Left ventricle myocardium (tissue), 1 donor: ENCODE data around the gene FSHR.

DNA sequence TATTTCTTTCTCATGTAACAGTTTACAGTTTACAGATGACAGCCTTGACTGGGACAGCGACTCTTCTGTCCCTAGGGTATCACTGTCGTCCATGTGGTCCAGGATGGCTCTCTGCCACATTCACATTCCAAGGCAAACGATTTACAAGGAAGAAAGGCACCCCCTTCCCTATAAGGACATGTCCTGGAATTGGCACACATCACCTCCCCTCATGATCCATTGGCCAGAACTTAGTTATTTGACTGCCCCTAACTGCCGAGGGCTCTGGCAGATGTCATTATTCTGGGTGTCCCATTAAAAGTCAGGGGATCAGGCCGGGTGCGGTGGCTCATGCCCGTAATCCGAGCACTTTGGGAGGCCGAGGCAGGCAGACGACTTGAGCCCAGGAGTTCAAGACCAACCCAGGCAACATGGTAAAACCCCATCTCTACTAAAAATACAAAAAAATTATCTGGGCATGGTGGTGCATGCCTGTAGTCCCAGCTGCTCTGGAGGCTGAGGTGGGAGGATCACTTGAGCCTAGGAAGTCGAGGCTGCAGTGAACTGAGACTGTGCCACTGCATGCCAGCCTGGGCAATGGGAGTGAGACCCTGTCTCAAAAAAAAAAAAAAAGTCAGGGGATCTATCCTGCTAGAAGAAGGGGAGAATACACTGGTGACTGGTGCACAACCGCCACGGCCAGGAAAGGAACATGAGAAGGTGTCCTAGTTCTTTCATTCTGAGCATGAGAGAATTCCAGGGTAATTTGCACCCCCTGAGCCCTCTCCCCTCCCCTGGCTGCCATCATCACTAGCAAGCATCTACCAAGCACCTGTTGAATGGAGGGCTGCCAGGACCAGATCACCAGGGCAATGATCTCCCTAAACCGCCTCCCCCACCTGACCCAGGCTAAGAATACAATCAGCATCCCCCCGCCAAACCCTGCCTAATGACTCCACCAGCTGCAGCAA is 100.6 kb downstream of the STPG4 start:
- PRO-cap = no peak

- PRO-cap = no peak
Measured at GRCh38 chr2:47056179-47057147, 98.6 kb downstream of the STPG4 start.

DNA sequence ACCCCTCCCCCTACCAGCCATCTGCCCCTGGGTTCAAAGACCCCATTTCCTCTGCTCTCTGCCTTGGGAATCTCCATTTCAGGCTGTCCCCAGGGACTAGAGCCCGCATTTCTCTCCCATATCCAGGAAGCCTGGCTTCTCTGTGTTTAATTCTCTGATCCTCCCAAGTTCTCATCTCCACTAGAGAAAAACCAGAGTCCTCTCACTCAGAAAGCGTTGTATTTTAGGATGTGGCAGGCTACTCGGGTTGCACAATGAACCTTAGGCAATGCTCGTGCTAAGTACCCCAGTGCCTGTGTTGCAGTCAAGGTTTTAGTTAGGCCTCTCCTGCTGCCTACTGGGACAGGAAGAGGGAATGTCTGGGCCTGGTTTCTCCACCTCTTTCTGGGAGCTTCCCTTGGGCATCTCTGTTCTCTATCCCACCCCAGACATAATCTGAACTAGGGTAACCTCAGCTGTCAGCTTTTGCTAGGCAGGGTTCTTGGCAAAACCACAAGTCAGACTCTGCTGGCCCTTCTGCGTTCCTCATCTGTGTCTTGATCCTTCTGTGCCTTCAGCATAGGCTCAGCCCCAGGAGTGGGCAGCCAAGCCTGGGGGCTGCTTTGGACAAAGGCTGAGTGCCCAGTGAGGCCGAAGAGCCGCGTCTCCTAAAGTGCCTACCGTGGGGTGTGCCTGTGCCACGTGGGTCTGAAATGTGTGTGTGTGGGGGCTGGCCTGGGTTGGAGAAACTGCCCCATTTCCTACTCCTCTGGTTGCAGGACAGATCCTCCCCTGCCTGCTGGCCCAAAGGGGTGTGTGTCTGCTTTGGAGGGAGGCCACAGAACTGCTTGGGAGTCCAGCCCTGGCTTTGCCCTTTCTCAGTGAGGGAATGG is 96.8 kb downstream of the STPG4 start:
- PRO-cap = no peak

DNA sequence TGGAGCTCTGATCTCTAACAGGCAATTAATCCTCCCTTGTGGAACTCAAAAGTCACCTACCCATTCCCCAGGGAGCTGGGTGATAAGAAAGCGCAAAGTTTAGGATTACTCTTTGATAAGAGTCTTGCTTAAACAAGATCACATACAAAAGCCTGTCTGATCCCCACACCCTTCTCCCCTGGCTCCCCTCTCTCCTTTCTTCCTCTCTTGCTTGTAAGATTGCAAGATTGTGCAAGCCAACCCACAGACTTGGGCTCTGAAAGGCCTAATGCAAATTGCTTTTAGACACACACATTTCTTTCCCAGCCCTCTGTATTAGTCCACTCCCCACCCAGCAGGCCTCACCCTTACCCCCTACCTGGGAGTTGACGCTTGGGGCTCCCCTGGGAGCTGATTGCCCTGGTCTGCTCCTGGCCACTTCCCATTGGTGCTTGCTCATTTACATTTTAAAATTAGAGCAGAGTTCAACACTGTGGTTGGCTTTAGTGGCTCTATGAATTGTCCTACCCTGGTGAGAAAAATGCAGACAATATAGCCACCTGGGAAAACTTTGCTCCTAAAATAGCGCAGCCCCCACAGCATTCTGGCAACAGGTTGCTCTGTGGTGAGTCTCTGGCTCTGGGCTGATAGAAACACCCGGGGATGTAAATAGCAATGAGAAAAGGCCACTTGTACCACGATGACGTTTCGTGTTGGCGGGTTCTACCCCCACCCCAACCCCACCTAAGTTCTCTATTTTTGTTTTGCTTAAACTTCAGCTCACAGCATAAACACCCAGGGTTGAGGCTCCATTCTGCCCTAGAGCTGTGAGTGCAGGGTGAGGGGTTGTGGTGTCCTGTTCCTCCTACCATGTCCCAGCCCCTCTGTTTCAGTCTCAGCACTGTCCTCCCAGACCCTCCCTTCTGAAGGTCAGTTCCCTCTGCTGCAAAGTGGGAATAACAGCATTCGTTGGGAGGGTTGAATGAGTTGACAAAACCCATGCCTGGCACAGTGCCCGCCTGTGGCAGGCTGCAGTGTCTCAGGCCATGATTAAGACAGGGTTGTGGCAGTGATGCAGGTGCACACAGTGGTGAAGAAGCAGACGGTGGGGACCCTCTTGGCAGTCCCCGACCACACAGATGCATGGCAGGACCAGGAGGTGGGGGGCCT is 58.7 kb upstream of the EPCAM start:
- PRO-cap = bidirectional peak, plus-strand start at position 762 of the sequence, minus-strand start at position 620 of the sequence; unidirectional peak, minus-strand start at position 865 of the sequence

GRCh38 chr2:47344778-47345881 is 24.0 kb upstream of the EPCAM start:
- PRO-cap = bidirectional peak, plus-strand start at chr2:47345174, minus-strand start at chr2:47344989

GRCh38 chr2:47965048-47965513 is 58.8 kb upstream of the FBXO11 start:
- PRO-cap = no peak

- PRO-cap = no peak
Measured at GRCh38 chr2:48313409-48313946, 1.0 kb upstream of the FOXN2 start.

DNA sequence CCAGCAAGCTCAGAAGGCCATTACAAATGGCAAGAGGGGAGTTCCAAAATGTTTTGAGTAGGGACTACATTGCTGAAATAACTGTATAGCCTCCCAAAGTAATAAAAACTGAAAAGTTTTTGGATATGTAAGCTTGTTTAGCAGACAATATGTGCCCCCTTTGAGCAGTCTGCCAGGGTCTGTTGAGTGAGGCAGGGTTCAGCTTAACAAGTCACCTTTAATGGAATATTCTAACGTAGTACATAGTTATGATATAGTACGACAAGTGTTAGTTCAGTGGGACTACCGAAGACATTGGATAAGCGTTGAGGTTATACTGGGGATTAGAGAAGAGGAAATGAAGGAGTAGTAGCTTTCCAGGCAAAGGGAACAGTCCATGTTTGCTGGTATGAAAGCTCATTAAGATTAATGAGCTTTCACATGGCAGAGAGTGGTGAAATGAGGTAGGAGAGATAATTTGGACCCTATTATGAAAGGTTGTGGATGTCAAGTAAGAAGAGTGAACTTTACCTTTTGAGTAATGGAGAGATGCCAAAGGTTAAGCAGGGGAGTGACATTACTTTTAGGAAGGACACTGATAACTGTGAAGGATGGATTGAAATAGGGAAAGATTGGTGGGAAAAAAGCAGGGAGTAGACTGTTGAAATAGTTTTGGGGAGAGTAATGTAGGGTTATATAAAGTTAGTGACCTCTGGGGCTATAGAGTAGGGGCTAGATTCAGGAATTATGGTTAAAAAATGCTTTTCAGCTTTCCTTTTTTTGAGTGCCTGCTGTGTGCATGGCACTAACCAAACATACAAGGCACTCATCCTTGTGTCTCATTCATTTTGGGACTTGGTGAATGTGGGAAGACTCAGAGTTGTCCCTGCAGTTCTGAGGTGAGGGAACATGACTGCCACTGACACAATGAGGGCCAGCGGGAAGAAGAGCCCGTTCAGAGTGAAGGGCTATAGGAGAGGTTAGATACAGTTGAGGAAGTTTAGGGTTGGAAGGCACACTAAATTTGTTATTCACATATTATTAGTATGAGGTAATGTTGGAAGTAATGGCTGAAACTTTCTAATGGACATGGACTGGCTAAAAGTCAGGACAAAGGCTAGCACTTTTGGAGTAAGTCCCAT is 2.2 kb downstream of the PPP1R21 start:
- PRO-cap = no peak

GRCh38 chr2:48448116-48448766 is 7.7 kb downstream of the PPP1R21 start:
- PRO-cap = no peak

DNA sequence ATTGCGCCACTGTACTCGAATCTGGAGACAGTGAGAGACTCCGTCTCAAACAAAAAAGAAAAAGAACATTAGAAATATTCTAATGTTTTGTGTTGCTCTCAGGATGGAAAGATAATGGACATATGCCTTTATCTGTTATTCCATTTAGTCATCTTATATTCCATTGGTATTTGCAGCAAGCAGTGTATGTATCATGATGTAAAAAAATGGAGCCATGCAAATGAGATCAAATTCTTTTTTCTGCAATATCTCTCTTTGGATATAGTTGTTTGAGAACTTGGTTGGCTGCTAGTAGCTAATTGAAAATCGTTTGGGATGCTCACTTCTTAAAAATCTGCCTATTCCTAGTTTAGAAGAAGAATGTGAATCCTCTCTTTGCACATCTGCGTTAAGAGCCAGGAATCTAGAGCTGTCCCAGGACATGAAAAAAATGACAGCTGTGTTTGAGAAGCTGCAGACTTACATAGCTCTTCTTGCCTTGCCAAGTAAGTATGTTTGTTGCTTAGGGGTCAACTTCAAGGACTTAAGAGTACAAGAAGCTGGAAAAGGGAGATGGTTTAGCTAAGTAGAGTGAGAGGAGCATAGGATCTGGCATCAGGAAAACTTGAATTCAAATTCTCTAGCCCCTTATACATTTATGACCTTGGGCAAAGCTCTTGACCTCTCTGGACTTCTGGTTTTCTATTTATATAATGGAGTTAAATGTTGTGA is 33.9 kb downstream of the PPP1R21 start:
- PRO-cap = no peak

GRCh38 chr2:49154273-49154715 is at the start of gene FSHR:
Gene FSHR, minus strand, starts transcription at chr2:49154515.
- PRO-cap = no peak

- PRO-cap = no peak
Measured at GRCh38 chr2:49306925-49307286, 152.6 kb upstream of the FSHR start.

- PRO-cap = no peak
Measured at GRCh38 chr2:49861646-49862253, 707.4 kb upstream of the FSHR start.

DNA sequence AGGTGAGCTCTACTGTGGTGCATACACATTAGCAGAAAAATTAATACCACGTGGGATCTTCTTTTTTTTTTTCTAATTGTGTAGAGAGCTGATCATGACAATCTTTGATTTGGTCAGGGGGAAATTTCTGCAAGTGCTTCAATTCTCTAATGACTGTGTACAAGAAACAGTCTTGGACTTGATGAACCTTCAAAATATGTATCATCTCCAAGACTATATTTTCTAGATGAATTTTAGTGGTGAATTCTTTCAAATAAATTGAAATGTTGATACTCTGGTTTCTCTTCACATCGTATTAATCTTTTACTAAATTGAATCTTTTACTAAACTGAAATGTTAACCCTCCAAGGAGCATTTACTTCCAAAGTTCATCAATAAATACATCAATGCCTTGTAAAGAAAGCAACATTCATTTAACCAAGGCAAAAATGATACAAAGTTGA is 910.1 kb upstream of the FSHR start:
- PRO-cap = no peak

DNA sequence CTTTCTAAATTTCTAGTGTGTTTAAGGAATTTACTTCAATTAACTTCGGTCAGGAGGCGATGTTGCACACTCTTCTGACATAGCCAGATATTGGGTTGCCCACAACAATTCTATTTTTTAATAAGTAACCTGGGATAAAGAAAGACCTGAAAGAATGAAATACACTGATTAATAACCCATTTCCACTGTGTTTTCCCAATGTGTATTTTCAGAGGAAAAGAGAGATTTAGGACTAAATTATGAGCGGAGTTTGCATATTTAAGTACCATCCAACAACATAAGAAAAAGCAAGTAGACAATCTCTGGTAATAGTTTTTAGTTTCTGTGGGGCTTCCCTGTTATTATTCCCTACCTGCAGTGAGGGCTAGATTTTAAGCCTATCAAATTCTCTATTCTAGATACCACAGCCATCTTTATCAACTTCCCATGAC is 250.4 kb upstream of the NRXN1 start:
- PRO-cap = no peak

GRCh38 chr2:53490542-53490976 is 277.0 kb upstream of the CHAC2 start:
- PRO-cap = no peak

GRCh38 chr2:53786287-53786784 is 417 bp downstream of the ASB3 start:
- PRO-cap = no peak

- PRO-cap = no peak
Measured at GRCh38 chr2:53812817-53813141, 25.9 kb downstream of the ERLEC1 start.

- PRO-cap = no peak
Measured at GRCh38 chr2:53813142-53813416, 26.2 kb downstream of the ERLEC1 start.

- PRO-cap = no peak
Measured at GRCh38 chr2:53961700-53962263, 9.0 kb downstream of the PSME4 start.